Panc1 (cell line): Measurements from ENCODE around the genes ZNF700 and GNG14.

- RRBS, 2 experiments: 2 to 6% methylated on average over 9 of the region's 47 CpGs
Observed at GRCh38 chr19:11196646-11197413, 515 bp downstream of the KANK2 start.

DNA sequence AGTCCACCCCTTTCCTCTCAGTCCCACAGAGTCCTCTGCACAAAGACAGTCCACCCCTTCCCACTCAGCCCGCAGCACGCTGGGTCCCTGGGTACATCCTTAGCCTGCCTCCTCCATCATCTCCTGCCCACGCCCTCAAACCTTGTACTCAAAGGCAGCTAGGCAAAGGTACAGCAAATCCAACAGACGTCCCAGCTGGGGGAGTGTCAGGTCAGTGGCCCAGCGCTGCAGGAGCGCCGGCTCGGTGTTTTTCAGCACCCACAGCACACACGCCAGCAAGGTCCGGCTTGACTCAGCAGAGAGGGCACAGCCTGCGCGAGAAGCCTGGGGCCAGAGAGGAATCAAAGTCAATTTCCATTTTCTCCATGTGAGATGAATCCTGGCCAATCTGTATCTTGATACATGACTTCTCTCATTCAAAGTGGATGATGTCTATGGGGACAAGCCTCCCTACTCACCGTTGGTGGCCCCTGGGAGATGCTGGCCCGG lies 19.5 kb upstream of the KANK2 start:
- RRBS, 2 experiments: 98 to 100% methylated on average over 2 to 4 of the region's 14 CpGs

GRCh38 chr19:11323907-11324905 lies 15.3 kb downstream of the RAB3D start:
- RRBS, 2 experiments: 69 to 71% methylated on average over 3 of the region's 17 CpGs

- RRBS, 2 experiments: 2 to 7% methylated on average over 8 to 11 of the region's 44 CpGs
Observed at GRCh38 chr19:11382759-11383355, 1.3 kb downstream of the EPOR start.

GRCh38 chr19:11481464-11482182 lies 777 bp upstream of the ELAVL3 start:
- RRBS, 2 experiments: 2 to 7% methylated on average over 7 of the region's 33 CpGs

DNA sequence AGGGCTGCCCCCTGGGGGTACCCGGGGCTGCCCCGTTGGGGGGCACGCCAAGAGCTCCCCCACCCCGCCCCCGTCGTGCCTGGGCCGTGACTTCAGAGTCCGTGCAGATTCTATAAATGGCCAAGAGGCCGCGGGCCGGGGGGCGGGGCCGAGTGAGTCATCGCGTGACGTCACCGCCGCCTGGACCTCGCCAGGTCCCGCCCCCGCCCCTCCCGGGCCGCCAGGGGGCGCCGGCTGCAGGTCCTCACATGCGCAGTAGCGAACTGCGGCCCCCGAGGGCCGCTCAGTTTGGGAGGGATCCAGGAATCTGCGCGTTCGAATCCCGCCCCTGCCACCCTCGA lies 2.7 kb upstream of the CNN1 start:
- RRBS, 2 experiments: 2 to 3% methylated on average over 10 to 20 of the region's 35 CpGs

- RRBS, 2 experiments: 81 to 86% methylated on average over 6 of the region's 31 CpGs
Observed at GRCh38 chr19:11551157-11551950, 7.7 kb downstream of the ELOF1 start.

- RRBS, 2 experiments: no CpG with 5 or more reads among the region's 4 CpGs
Observed at GRCh38 chr19:11624084-11624476, 26.8 kb downstream of the ZNF627 start.

GRCh38 chr19:11889845-11890385 lies 2.3 kb downstream of the ZNF69 start:
- RRBS, 2 experiments: no CpG with 5 or more reads among the region's 9 CpGs

GRCh38 chr19:11923548-11924069 lies 1.3 kb upstream of the ZNF700 start:
- RRBS, 2 experiments: no CpG with 5 or more reads among the region's 12 CpGs

GRCh38 chr19:11924814-11925764 lies at the start of gene ZNF700:
ZNF700 (plus strand) TSS chr19:11925107.
- RRBS, 2 experiments: under 1 to 5% methylated on average over 26 of the region's 61 CpGs

DNA sequence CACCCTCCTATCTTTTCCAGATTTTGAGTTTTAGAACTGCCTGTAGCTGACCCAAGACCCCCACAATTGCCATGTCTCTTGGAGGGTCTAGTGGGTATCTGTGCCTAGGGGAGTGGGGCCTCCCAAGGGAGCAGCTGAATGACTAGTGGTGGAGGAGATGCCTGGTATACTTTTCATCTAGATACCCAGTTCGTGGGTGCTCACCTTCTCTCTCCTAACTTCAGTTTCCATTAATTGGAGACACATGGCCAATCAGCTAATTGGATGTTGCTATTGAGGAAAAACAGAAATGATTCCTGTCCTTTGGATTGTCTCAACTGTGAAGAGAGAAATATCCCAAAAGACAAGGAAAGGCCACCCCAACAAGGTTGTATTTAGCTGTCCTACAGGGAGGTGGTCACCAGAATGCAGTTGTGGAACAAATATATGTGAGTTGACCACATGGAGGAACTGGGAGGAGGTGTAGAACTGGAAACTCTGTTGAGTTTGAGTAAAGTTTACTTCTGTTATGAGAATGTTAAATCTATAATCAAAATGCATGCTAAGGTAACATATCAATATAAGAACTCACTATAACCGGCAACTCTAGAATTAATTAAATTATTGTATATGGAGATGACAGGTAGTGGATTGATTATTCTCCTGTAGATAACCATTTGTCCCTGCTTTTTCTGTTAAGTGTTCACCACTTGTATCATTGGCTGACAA lies 5.2 kb downstream of the ZNF700 start:
- RRBS, 2 experiments: no CpG with 5 or more reads among the region's 2 CpGs

DNA sequence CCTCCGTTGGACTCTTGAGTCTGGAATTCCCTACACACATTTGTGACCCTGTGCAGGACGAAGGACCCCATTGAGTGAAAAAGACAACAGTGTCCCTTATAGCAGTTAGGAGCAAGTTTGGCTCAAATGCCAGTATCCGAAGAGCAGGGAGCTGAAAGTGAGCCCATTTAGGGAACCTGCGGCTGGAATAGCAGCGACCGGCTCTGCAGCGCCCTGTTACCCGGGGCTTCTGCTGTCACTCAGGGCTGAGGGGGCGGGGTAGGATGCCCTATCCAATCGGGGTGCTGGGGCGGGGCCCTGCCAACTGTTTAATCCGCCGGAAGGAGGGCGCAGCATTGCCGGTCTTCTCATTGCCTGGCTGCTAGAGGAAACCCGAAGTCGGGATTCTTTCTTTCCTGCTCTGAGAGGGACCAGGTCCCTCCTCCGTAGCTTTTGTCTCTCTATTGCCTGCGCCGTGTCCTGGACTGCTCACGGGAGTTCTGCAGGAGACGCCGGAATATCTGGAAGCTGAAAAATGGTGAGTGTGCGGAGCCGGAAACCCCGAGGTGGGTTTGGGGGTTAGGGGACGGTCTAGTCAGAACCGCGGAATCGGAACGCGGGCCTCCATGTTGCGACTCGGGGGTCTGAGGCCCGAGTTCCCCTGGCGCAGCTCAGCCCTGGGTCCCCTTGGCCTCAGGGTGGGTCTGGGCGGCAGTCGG lies 22.6 kb downstream of the ZNF763 start:
- RRBS, 2 experiments: 4 to 10% methylated on average over 5 of the region's 38 CpGs

DNA sequence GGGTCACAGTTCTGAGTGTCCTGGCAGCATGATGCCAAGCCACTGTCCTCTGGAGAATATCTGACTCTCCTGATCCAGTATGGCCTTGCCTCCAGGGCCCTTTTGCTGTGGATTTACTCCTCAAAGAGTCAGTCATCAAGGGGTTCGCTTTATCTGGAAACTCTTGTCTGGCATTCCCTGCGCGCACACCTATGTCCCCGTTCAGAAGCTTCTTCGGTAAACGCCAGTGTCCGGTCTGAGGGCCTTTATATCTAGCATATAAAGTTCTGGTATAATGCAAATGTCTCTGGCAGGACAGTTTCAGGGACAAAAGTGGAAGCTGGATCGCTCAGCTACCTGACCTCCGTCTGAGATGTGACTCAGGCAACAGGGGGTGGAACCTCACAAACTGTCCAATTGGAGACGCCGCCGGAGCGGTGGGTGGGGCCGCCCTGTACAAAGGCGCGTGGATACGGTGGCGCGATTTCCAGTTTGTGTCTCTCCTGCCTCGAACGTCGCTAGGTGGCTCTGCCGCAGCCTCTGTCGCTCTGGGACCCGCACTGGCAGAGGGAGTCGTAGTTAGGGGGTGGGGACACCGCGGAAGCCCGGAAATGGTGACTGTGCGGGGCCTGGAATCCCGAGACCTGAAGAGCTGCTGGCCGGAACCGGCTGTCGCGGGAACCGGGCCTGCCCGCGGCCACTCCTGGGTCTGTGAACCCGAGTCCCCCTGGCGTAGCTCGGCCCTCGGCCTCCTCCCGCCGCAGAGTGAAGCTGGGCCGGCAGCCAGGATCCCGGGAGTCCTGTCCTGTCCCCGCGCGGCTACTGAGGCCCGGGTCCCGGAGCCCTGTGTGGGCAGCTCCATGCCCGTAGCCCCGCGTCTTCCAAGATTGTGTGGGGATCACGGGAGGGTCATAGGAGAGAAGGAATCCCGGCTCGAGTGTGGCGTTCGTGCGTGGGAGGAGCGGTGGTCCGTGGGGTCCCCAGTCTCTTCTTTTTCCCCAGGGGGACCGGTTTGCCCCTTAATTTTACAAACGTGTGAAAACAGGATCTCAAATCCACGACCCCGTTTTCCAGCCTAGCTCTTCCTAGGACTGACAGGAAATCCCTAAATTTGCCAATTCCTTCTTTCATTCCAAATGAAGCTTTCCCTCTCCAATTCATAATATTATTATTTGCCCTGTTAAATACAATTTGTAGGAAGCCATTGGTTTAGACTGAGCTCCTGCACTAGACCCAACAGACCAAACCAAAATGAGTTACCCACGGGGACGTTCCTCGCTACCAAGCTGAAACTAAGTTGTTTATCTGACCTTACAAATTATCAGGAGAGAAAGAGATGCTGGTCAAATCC lies 10.8 kb upstream of the ZNF709 start:
- RRBS, 2 experiments: under 1 to 7% methylated on average over 25 of the region's 69 CpGs

- RRBS, 2 experiments: 51 to 79% methylated on average over 5 to 9 of the region's 44 CpGs
Observed at GRCh38 chr19:12513481-12514272, 29.1 kb upstream of the ZNF709 start.

DNA sequence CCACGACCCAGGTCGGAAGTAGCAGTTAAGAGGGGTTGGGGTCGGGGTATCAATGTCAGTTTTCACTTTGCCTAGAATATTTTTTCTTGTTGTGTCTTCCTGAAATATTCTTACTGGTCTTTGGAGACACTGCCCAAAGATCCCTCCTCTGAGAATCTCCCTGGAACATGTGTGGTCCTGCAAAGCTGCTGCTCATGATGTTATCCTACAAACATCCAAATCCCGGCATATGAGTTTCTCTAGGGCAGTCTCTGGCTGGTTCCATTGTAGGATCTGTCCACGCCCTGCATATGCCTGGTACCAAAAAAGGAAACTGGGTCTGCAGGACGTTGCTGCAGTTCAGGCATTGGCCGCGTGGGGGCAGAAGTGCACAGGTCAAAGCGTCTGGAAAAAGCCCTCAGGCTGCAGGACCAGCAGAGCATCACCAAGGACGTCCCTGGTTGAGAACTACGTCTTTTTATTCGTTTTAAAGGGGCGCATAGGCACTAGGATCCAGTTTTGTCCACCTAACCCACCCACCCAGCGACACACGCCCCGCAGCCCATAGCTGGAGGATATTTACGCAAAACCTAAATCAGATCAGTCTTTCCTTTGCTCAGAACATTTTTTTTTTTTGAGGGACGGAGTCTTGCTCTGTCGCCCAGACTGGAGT lies 12.7 kb upstream of the ZNF564 start:
- RRBS, 2 experiments: no CpG with 5 or more reads among the region's 19 CpGs

- RRBS, 2 experiments: no CpG with 5 or more reads among the region's 14 CpGs
Observed at GRCh38 chr19:12643710-12644099, 22.8 kb downstream of the MAN2B1 start.

DNA sequence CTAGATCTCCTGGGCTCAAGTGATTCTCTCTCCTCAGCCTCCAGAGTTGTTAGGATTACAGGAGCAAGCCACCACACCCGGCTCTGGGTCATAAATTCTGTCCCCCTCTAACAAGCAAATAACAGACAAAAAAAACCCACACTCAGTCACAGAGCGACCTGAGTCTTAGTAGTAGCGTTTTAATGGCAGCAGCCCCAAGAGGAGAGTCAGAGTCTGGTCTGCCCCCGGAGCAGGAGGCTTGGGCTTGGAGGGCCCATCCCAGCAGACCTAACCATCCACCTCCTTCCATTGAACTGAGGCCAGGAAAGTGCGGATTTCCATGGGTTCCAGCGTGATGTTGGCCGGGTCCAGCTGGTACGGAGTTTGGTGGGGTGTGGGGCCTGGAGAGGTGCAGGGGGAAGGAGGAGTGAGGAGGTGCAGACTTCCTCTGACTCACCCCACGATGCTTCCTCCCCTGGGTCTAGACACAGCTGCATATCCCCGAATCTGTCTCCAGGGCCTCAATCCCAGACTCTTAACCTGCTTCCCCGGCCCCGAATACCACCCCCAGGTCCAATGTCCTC lies 20.1 kb downstream of the MAN2B1 start:
- RRBS, 2 experiments: 80% methylated on average over 4 of the region's 12 CpGs; no CpG with 5 or more reads in 1 of the 2 experiments

DNA sequence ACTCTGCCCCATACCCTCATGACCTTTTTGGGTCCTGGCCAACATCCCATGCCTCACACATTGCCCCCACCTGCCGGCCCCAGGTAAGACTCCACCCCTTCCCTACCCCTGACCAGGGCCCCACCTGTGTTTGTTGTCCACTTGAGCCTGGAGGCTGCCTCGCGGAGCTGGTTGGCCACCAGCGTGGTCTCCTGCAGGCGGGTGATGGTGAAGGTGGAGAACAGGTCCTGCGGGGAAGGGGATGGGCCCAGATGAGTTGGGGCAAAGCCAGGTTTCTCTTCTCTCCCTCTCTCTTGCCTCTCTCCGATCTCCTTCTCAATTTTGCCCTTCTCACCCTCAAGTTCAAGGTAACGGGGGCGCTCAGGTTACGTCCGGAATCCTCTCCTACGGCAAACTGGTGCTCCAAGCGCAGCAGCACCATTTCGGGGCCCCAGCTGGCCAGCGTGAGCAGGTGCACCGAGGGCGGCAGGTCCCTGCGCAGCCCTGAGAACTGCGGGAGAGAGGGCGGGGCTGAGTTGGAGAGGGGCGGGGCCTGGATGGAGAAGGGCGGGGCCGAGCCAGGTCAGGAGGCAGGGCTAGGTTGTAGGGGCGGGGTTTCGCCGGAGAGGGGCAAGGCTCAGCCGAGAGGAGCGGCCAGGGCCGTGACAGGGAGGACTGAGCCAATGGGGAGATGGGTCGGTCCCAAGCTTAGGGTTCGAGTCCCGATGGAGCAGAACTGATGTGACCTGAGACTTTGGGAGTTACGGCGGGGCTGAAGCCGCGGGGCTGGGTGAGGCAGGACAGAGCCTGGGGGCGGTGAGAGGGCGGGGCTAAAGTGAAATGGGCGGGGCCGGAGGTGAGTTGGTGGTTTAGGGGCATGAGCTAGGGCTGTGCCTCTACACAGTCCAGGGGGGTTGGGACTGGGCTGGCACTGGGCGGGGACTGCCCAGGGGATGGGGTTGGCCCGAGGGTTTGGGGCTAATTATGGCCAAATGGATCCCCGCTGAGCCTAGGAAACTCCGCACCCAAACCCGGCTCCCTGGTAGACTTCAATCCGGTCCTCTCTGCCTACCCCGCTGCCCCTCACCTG lies 19.1 kb downstream of the MAN2B1 start:
- RRBS, 2 experiments: 43 to 57% methylated on average over 2 of the region's 47 CpGs

DNA sequence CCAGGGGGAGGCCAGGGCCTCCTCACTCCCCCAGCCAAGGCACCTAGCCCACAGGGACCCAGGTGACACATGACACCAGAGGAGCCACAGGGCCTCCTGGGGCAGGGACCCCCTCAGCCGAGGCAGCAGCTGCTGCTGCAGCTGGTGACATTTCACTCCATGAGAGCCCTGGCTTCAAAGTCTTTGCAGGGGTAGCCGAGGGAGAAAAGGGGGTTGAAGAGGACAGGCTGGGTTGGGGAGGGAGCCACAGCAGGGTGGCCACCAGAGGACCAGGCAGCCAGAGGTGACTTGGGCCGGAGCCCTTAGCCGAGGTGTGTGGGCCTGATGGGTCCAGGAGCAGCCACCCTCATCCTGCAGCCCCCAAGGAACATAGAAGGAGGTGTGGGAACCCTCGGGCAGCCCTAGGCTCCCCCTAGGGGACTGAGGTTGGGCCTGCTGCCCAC lies at the start of gene GNG14:
Gene GNG14, plus strand, starts transcription at position 413 of the 443 bp plus-strand sequence.
- RRBS, 2 experiments: no CpG with 5 or more reads among the region's 5 CpGs